ENCODE measurements around the gene IRF8.

GRCh38 chr16:85638863-85639313 is 25.8 kb downstream of the GSE1 start:
- PRO-cap: no peak

- PRO-cap: no peak
These were observed 32.7 kb downstream of the GINS2 start for GRCh38 chr16:85655835-85656708.

DNA sequence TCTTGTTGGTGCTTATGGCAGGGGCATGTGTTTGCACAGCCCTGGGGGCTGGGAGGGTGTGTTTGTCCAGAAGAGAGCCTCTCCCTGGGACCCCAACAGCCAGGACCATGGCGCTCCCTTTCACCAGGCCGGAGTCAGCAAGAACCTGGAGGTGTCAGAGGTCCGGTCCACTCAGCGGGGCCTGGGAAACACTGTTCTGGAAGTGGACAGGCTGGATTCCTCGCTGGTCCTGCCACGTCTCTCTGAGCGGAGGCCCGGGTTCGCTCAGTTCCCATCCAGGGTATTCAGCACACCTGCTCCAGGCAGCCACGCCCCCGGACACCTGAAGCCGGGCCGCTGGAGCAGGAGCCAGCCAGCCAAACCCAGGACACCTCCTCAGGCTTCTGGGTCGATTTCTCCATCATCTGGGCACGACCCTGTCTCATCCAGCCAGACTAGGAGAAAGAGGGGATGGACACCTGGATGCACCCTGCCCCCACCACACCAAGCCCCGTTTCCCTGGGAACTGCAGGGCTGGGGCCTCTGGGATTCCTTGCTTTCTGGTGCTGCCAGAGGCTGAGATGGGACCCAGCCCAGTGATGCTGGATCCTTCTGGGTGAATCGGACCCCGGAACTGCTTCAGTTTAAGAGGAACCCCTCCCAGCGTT is 19.0 kb upstream of the GINS2 start:
- PRO-cap: no peak

- PRO-cap: no peak
These were observed 4.2 kb downstream of the C16orf74 start for GRCh38 chr16:85746394-85747392.

- PRO-cap: no peak
These were observed 2.1 kb upstream of the C16orf74 start for GRCh38 chr16:85752707-85753657.

DNA sequence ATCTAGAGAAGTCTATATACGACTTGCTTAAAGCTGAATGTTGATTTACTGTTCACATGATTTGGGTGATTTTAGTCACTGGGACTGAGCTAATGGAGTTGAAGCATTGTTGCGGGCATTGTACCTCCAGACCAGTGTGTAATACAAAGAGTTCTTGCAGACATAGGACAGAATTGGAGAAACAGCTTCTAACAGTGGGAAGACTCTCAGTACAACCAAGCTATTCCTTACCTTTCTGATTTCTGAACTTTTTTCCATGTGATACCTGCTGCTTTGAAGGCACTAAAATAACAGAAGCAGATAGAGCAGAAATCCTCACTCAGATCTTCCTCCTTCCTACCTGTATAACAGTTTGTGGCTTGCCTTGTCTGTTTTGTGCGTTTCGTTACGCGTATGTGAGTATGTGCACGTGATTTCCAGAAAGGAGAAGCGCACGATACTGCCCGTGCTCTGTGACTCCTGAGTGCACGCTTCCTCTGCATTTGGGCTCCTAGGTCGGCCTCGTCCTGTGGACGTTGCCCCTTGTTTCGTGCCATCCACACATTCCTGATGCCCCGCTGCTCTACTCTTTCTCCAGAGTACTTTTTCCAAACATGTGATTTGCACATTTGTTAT is 4.0 kb downstream of the COX4I1 start:
- PRO-cap: no peak

DNA sequence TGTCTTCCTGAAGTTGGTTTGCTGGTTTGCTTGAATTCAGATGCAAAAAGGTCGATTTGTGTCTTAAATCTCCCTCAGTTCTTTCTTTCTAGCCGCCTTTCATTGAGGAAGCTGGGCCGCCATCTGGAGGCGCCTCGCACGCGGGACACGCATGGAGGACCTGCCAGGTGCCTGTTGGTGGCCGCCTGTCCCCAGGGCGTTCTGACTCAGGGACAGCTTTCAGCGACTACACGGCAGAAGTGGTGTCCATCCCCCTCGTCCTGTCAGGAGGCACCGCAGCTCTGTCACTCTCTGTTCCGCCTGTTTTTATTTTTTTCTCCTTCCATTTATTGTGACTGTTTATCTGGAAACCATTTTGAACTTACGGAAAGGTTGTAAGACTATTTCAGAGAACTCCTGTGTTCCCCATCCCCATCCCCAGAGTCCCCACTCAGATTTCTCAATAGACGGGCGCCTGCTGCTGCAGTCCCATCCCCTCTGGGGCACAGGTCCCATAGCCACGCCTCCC is 33.2 kb downstream of the COX4I1 start:
- PRO-cap: no peak

DNA sequence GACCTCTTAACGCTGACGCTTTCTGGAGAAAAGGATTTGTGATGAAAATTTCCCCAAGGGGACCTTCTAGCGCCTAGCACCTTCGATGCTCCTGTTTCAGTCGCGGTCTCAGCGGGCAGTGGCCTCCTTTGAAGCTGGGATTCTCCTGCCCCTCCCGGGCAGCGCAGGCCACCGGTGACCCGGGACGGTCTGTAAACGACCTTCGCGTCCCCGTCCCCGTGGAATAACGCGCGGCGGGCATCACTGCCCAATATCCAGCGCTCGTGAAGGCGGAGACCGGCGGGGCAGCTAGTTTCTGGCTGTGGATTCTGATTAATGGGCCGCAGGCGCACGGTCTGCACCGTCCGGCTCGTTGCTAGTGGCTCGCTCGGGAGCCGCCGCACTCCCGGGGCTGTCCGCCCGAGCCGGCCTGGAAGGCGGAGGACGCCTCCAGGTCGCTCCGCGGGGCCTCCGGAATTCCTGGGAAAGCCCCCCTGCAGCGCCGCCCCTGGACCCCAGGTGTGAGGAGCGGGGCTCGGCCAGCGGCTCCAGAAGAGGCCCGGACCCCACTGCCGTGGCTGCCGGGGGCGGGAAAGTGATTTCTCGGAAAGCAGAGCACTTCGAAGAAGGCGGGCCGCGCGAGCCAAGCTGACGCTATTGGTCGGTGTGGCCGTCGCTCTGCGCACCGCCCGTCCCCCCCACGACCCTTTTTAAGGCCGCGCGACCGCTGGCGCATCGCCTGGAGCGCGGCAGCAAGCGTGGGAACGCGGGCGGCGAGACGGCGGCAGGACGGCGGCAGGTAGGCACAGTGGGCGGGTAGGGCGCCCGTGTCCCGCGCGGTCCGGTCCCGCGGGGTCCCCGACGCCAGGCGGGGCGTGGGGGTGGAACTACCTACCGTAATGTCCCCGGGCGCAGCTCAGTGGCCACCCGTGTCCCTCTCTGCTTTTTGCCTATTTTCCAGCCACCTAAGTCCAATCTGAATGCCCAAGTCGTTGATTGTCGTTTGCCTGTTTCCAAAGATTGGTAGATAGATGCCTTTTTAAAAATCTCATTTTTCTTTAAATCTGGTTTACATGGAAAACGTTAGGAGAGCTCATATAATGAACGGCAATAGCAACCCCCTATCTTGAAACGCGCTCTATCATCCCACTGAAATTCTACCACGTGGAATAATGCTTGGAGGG is at the start of gene IRF8:
IRF8 (plus strand) TSS at position 717 of the 1,163 bp plus-strand sequence.
- PRO-cap: bidirectional peak, plus-strand start at position 717 of the sequence, minus-strand start at position 576 of the sequence

DNA sequence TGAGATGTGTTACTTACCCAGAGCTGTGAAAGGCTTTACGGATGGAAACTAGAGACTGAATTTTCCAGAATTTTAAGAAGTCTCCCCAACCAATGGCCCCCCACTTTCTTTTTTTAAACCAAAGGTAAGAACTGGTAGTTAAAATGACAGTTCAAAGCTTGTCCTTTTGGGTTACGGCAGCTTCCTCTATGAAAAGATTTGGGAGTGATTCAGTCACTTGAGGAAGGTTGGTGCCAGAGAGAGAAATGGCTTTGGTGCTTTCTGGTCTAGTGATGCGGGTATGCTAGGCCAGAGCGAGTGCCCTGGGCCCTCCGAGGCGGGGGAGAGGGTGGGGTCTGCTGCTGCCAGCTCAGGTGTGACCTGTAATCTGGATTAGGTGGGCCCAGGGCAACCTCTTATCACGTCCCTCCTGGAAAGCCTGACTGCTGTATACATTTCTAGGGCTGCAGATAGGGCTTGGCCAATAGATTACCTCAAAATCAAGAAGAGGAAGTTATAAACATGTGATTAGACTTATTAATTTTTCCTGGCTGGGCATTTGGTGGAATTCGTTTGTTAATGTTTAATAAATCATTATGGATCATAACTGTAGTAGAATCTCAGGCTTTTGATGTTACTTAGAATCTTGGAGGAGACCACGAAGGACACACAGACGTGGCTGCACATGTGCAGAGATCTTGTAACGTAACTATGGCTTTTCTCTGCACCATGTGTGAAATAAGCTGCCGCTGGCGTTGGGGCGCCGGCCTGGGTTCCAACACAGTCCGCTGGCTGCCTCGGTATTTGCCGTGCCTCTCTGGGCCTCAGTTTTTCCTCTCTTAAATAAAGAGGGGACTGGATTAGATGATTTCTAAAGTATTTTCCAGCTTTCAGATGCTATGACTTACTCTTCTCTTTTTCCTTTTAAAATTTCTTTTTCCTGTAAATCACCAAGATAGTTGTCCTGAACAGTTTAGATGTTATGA is 1.2 kb downstream of the IRF8 start:
- PRO-cap: bidirectional peak, plus-strand start at position 620 of the sequence, minus-strand start at position 282 of the sequence

DNA sequence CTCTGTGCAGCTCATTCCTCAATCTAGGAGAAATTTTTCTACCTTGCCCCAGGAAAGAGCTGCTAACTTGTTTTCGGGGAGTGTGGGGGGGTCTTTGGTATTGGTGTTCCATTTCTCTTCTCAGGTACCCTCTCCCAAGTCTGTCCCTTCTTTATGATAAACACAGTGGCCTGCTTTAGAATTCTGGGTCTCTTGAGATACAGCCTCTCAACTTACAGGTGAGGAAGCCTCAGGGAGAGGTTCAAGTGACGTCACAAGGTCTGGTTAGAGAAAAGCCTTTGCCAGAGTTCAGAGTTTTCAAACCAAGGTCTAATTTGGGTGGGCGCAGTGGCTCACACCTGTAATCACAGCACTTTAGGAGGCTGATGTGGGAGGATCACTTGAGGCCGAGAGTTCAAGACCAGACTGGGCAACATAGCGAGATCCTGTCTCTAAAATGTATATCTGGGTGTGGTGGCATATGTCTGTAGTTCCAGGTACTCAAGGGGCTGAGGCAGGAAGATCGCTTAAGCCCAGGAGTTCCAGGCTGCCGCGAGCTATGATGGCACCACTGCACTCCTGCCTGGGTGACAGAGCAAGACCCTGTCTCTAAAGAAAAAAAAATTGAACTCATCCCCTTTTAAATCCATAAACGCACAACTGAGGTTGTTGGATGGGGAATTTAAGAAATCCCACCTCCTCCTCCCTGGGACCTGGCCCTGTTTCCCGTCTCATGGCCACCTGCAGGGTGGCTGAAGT is 2.2 kb downstream of the IRF8 start:
- PRO-cap: no peak

DNA sequence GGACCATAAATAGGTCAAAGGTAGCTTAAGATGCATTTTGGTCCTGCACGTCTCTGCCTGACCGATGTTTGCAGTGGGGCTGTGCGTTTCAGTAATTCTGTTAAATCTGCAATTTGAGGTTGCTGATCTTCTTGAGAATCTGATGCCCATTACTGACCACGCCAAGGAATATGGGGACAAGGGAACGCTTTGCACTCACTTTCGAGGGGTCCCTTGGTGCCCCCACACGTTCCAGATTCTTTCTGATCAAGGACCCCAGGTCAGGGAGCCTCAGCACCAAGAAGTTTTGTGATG is 5.4 kb downstream of the IRF8 start:
- PRO-cap: no peak

DNA sequence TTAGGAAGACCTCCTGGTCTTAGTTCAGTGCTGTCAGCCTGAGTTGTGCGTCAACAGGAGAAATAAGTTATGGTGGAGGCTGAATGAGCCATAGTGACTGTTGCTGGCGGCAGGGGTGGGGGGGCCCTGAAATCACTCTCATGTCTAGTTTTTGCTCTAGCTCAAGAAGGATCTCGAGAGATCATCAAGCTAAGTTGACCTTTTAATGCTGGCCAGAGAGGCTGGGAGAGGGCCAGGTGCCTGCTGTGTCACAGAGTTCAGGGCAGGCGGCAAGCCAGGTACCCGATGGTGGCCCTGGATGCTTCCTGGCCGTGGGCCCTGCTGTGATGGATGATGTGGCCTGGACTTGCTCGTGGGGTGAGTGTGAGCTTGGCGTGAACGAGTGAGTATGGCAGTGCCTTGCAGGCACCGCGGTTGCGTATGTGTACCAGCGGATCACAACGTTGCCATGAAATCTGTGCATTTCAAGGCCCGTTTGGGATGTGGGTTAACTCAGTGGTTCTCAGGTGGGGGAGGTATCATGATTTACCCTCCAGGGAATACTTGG is 7.3 kb downstream of the IRF8 start:
- PRO-cap: no peak

- PRO-cap: no peak
These were observed 11.6 kb downstream of the IRF8 start for GRCh38 chr16:85910473-85911005.

- PRO-cap: no peak
These were observed 33.1 kb downstream of the IRF8 start for GRCh38 chr16:85931938-85932647.

DNA sequence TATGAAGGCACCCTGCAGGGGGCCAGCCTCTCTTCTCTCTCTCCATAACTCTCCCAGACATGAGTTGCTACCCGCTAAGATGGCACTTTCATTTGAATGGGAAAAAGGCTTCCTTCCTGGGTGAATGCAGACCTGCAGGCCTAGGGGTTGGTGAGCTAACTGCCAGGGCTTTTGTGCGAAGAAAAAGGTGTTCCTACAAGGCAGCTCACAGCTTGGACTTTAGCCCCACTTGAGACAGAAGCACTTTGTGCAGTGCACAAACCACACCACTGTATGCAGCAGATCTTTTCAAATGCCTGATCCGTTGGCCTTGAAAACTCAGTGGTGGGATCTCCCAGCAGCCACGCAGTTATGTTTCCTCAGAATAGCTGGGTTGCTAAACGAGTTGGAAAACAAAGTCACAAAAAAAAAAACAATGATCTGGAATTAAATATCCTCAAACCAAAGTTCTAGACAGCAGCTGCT is 76.8 kb downstream of the IRF8 start:
- PRO-cap: no peak

GRCh38 chr16:86086982-86087475 is 188.1 kb downstream of the IRF8 start:
- PRO-cap: no peak

DNA sequence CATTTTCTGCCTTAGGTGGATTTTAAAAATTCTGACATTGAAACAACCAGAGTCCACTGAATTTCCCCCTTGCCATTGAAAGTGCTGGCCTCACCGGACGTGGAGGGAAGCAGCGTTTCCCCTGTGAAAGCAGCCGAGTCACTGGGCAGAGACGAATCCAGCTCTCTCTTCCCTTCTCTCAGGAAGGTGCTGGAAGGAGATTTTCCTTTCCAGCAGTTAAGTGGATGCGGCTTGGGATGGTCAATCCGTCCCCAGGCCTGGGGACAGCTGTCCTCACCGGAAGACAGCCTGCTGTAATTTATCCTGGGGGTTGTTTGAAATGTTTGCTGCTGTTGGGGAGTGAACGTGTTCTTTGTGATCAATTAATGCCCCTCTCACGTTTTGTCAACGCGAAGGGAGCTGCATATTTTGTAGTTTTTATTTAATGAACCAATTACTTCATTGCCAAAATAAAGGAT is 270.9 kb upstream of the FOXF1 start:
- PRO-cap: unidirectional peak, minus-strand start at position 143 of the sequence

DNA sequence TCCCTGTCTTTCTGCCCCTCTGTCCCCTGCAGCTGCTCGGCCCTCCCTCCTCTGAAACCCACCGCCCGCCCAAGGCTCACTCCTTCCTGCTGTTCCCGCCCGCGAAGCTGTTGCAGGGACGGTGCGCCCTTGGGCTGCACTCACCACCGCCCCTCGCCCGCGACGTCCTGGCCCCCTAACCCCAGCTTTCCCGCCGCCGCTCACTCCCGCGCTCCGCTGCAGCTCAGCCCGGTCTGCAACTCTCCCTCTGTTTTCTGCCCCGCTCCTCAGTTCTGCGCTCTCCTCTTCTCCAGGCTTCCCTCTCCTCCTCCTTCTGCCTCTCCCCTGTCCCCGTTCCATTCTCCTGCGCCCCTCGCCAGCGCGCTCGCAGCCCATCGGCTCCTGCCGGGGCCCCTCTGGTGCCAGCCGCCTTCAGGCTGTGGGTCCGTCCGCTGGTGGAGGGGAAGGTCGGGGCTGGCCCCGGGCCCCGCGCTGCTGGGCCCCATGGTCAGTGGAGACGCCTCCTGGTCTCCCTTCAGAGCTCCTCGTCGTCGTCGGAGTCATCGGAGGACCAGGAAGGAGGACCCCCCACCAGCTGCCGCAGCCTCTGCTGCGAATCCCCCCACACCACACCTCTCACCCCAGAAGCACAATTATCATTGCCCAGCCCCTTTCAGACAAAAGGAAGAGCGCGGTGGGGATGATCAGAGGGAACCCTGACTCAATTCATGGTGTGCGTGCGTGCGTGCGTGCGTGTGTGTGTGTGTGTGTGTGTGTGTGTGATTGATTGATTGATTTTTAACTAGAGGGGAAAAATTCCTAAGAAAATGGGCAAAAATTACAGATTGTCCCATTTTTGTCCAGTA is 223.2 kb upstream of the FOXF1 start:
- PRO-cap: no peak

GRCh38 chr16:86300781-86301106 is 209.6 kb upstream of the FOXF1 start:
- PRO-cap: no peak

GRCh38 chr16:86323187-86323561 is 187.2 kb upstream of the FOXF1 start:
- PRO-cap: no peak

Measured in jejunum (tissue), 1 donor.